Thoracic aorta (tissue), 1 donor: Measurements from ENCODE around the gene KIAA1586.

DNA sequence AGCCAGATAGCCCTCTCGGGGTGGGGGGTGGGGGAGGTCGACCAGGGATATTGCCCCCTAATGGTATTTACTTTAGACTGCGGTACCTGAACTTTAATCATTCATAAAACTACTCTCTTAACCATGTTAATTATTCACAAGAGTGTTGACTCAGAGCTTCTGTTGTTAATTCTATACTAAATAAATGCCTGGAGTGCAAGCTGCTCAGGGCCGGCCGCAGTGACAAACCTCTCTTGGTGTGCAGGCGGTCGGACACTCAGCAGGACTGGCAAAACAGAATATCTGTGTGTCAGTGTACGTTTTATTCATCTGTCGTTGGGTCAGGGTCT is 152.4 kb upstream of the COL21A1 start:
- RAMPAGE, long total RNA, result no peak

GRCh38 chr6:56505851-56506228 is 258.5 kb upstream of the COL21A1 start:
- RAMPAGE, long total RNA, result no peak

DNA sequence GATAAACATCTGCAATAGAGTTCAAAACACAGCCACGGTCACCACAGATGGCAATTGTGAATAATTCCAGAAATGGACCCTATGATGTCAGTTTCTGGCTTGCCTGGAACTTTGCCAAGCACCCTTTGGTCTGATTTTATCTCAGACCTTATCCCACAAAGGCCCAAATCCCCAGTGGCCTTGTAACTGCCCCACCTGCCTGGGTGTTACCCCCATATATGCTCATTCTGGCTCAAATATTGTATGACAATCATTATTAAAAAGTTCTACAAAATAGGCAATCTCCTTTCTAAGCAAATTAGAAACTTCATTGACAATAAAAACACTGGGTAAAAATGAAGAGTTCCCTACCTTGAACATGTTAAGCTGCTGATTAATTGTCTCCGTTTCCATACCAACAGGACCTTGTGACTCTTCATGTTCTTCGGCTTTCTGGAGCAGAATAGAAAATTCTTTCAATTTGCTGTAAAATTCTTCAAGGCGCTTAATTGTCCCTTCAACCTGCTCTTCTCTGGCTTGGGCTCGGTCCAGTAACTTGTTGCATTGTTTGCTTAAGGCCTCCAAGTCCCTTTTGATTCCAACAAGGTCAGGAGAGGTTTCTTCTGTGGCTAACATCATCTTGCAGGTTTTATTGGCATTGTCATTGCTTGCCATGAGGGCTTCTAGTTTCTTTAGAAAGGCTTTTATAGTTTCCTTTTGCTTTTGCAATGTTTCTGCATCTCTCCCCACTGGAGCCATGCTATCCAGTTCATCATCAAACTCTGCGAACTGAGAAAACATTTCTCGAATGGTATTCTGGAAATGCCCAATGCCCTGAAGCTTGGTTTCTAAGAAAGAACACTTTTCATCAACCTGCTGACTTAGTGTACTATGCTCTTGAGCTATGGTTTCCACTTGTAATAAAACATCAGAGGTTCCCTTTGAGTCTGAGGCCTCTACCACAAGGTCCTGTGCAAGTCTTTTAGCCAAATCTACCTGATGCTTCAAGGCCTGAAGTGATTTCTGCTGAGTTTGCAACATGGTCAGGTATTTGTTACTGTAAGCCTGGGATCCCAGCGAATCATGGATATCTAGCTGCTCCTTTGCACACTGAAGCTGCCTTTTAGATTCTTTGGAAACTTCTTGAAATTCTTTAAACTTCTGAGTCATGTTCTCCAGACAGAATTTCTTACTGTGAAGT is 304.8 kb upstream of the COL21A1 start:
- RAMPAGE, long total RNA, result no peak

DNA sequence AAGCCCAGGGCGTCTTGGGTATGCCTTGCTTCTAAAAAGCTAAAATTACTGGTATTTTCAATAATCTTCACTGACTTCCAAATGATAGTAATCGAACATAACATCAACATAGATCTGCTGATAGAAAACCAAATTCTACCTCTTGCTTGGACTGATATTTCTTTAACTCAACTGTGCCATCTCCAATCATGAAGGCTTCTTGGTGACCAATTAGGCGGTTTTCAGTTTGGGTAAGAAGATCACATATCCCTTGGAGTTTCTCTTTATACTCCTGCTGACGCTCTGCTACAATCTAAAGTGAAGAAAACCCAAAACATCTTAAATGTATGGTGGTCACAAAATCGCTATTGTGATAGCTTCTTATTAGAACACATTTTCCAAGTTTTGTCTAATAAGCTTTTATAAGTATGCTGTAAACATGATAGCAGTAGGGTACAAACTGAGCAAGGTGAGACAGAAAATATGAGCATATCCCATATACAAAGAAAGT is 352.6 kb upstream of the COL21A1 start:
- RAMPAGE, long total RNA, result start-site peak on the minus strand centred at position 150 of the sequence, 7 bp wide, 31 reads

GRCh38 chr6:56615550-56615932 is 339.1 kb downstream of the DST start:
- RAMPAGE, long total RNA, result no peak

GRCh38 chr6:56683838-56684326 is 270.7 kb downstream of the DST start:
- RAMPAGE, long total RNA, result no peak

DNA sequence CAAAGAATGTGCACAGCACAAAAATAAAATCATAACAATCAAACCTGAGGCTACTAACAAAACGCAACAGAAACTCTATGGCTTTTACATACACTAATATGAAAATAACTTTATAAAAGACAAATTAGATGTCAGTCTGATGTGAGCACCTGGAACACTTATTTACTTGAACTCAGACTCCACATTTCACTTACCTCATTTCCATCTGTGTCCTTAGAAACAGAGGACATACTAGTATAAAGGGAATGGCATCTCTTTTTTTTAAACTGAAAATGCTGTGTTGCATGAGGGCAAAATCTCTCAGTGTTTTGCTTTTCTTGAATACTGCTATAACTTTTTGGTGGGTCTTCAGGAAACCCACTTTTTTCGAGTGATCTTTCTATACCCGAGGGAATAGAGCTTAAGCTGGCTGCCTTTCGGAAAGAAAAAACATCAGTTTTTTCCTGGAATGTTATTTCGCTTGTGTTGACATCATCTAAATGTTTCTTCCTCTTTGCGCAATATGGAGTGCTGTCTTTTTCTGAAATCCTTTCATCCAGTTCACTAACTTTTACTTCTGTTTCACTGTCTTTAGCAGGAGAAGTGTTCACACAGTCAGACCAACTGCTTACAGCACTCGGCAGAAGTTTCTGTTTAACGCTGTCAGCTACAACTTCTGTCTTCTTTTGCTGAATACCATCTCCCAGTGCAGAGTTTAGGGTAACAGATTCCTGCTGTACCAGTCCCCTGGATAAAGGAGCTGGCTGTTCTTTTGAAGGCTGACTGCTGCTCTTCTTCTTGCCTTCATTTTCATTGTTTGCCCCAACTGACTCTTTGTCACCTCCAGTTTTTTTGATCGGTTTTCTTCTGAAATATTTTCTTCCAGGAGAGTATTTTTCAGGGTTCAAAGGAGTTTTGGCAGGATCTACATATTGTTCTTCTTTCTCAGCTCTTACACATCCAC is 262.2 kb downstream of the DST start:
- RAMPAGE, long total RNA, result no peak

DNA sequence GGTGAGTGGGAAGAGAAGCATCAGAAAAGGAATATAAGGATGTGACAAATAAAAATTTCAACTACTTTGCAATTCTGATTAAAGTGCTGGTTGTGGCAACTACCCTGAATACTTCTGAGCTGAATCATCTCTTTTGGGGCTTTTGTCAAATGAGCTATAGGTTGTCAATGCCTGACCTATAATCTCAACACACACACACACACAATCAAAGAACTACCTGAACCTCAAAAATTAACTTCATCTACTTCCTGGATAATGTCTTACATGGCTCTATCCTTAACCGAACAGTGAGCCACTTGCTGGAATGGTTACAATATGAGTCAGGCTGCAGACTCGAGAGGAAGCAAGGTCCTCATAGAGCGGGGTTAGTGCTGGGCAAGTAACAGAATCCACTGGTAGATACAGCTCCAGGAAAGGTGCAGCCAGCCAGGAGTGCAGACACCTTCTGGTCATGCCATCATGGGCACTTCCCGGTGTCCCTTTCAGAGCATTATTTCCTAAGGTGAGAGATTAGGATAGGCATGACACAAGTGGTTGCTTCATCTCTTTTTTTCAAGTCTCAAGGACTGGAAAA is 241.3 kb downstream of the DST start:
- RAMPAGE, long total RNA, result no peak

DNA sequence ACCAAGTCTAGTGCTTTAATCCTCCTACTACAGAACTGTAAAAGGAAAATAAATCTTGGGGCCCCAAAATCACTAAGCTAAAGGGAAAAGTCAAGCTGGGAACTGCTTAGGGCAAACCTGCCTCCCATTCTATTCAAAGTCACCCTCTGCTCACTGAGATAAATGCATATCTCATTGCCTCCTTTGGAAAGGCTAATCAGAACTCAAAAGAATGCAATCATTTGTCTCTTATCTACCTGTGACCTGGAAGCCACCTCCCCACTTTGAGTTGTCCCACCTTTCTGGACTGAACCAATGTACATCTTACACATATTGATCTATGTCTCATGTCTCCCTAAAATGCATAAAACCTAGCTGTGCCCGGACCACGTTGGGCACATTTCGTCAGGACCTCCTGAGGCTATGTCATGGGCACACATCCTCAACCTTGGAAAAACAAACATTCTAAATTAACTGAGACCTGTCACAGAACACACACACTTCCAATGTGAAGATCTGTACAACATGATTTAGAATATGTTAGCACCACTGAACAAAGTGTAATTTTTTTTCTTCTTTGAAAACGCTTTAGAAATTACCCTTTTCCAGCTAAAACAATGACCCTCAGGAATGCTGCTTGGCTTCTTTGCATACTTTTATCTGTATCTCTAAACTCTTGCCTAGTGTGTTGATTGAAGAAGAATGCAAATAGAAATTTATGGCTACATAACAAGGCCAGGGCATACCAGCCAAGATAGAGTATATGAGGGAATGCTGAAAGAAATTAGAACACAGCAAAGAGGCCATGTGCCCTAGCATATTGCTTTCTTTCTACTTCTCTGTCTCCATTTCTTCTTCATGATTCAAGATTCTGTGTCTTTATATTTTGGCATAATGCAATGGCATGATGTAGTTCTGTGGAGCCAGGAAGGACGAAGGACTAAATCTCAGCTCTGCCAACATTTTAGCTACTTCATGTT is 227.4 kb downstream of the DST start:
- RAMPAGE, long total RNA, result no peak

GRCh38 chr6:56840799-56841342 is 113.8 kb downstream of the DST start:
- RAMPAGE, long total RNA, result no peak

DNA sequence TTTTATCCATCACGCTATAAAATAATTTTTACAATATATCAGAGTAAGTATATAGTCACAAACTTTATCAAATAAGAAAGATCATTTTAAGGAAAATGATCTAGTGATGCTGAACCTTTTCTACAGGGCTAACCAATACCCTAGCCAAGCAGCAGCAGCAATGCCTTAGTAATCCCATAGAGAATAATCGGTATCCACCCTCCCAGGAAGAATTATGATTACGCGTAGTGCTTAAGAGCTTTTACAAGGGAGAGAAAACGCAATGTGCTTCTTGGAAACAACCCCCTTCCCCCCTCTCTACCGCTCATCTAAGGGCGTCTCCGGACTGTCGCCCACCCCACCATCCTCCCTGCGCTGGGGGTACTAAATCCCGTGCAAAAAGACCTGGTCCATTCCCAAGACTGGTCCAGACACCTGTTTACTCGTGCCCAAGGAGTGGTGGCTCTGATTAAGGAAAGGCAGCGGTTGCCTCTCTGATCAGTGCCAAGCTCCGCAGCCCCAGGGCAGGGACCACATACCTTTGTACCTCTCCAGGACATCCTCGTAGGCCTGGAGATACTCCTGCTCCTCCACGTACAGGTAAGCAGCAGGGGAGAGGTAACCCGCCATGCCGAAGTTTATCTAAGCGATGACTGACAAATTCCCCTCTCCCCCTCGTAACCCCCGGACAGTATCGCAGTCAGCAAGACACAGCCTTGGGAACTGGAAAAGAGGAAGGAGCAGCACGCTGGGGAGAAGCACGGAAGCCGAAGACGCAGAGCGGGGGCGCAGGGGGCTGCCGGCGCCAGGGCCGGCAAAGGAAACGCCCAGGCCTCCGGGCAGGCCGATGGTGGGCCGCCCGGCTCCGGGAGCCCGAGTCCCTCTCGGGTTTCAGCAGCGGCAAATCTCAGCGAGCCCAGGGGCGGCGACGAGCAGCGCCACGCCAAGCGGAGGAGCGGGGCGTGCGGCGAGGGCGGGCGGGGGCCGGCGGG is 111.8 kb downstream of the DST start:
- RAMPAGE, long total RNA, result start-site peak on the minus strand centred at position 628 of the sequence, 19 bp wide, 28 reads; start-site peak on the minus strand centred at position 738 of the sequence, 38 bp wide, 57 reads; start-site peak on the minus strand centred at position 876 of the sequence, 32 bp wide, 79 reads

DNA sequence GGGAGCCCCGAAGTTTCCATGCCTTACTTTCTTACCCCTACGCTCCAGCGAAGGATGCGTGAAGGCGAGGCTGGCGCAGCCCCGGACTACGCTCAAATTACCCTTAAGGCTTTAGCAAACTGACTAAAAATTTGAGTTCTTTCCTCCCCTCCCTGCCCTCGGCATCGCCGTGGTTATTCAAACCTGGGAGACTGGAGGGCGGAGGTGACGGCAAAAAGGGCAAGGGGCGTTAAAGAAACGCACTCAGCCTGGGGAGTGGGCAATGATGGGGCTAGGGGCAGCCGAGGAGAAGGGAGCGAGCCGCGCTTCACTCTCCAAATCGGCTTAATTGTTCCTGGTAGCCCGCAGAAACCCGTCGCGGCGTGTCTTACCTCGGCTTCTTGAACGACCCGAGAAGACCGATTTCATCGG is 589 bp downstream of the DST start:
- RAMPAGE, long total RNA, result no peak

DNA sequence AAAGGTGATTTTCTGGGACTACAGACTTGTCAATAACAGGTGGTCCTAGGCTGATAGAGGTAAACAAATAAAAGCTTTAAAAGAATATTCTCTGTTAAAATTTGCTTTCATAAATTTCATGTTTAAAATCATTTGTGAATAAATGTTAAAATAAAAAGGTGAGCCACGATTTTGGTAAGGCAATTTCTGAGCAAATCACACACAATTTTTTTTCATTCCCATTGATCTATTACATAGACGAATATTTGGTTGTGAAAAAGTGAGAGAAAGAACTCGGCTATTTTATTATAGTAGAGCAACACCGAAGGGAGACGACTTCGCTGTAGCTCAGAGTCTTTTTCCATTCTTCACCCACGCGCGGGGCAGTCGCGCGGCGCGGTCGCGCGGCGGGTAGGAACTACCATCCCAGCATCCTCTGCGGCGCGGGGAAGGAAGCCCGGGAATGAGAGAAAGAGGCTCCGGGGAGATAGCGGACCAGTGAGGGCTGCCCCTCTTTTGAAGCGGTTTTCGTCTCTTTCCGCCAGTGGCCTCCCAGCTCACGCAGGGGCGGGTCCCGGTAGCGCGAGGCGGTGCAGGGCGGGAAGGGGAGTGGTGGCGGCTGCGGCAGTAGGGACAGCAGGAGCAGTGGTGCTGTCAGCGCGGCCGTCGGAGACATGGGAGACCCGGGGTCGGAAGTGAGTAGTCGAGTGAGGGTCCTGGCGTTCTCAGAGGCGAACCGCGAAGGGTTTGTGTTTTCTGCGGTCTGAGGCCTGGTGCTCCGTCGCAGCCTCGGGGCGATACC is at the start of gene KIAA1586:
Gene KIAA1586 (plus strand): TSS at position 591 of the 781 bp plus-strand sequence.
- RAMPAGE, long total RNA, result start-site peak on the plus strand centred at position 602 of the sequence, 36 bp wide, 183 reads

DNA sequence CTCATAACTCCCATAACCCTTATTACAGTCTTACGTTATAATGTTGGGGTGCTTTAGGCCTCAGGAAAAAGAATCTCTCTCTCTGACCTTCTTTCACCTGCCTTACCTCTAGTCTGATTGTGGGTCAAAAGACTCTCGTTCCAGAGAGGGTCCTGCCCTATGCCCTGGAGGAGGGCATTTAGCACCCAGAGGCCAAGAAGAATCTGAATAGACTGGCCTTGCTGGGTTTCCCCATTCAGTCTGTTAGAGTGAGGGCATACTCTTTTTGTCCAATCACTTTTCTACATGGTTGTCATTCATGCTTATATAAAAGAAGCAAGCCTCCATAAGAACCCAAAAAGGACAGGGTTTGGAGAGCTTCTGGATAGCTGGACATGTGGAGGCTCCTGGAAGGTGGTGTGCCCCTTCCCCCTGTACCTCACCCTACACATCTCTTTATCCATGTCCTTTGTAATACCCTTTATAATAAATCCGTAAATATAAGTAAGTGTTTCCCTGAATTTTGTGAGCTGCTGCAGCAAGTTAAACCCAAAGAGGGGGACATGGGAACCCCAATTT is 3.3 kb downstream of the BAG2 start:
- RAMPAGE, long total RNA, result no peak

DNA sequence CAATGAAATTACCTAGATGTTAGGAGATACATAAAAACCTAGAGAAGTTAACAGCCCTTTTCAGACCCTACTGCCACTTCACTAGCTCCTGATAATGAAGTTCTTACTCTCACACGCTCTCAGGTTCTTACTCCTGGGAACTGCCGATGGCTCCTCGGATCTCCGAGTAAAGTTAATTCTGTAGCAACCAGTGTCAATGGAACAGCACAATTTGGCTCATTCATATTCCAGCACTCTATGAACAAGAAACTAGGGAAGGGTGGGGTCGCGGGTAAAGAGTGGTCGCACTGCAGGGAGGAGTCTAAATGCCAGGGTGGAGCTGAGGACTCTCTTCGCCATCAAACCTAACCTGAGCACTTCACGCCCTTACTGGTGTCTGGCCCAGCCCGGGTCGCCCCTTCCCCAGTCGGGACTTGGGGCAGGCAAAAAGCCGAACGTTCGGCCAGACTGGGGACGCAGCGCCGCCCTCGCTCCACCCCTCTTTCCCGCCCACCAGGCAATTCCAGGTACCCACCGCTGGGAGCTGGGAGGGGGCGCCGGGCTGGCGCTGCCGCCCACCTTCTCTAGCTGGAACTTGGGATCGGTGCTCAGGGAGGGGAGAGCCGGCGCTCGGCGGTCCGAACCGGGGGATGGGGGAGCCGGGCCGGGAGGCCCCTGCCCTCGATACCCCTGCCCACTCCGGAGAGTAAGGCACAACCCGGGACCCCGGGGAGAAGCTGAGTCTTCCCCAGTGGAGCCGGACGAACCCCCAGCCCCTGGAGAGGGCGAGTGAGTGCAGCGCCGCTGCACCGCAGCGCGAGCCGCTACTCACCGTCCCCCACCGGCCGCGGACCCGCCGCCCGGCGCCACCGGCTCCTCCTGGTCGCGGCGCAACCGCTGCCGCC is 653 bp downstream of the RAB23 start:
- RAMPAGE, long total RNA, result start-site peak on the minus strand centred at position 763 of the sequence, 731 bp wide, 137 reads

DNA sequence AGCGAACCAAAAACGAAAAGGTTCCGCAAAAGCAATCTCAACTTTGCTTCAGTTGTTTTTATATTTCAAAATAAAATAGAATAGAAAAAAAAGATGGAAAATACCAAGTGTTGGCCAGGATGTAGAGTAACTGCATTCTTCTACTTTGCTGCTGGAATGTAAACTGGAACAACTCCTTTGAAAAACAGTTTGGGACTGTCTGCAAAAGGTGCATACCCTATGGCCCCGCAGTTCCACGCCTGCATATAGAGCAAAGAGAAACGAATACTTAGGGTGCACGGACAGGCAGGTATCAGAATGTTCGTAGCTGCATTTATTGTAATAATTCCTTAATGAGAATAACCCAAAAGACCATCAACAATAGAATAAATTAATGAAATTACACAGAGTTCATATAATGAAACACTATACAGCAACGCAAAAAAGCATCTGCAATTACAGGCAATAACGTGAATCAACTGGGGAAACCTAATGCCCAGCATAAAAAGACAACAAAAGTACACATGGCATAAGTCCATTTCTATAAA is 657 bp upstream of the RAB23 start:
- RAMPAGE, long total RNA, result no peak

GRCh38 chr6:63305084-63305403 is 14.7 kb downstream of the LGSN start:
- RAMPAGE, long total RNA, result no peak

- RAMPAGE, long total RNA, result no peak
These were observed 62.6 kb upstream of the PTP4A1 start for GRCh38 chr6:63509687-63510106.

- RAMPAGE, long total RNA, result no peak
These were observed 56.2 kb upstream of the PTP4A1 start for GRCh38 chr6:63515901-63516698.

DNA sequence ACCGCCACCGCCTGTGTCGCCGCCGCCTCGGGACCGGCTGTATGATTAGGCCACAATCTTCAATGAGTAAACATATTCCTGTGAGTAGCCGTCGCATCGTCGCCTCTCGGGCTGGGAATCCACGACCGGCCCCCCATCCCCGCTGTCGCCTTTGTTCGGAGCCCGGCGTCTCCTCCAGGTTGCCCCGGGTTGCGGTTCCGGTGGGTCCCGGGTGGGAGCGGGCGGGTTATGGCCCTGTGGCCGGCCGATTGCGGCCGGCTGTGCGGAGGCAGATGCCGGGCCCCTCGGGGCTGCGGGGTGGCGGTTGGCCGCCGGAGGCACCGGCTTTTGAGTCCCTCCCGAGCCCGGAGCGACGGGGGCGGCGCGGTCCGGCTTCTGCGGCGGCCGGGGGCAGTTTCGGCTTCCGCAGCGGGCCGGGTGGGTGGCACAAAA is 376 bp downstream of the PTP4A1 start:
- RAMPAGE, long total RNA, result no peak